Choroid plexus epithelial cell (primary cell): ENCODE measurements around the genes ADAMTS16 and SRD5A1.

DNA sequence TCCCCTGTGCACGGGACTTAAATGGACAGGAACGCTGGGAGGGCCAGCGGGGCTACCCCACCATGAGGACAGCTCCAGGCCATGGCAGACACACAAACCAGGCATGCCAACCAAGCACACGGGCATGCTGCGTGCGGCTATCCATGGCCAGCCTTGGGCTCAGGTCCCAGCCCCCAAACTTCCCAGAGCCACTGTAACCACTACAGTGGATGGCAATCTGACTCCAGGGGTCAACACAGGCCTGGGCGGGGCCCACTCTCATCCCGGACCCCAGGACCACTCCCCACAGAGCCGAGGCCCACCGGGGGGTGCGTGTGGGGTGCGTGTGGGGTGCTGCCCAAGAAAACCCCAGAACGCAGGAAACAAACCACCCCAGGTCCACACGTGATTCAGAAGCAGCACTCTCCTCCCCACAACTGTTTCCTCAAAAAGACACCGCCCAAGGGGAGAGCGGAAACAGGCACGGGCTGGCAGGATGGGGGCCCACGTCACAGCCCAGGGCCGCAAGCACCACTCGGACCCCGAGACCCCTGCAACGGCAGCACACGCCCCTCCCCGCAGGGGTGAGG is 7.4 kb downstream of the SLC12A7 start:
- RRBS: no CpG with 5 or more reads among the region's 24 CpGs

DNA sequence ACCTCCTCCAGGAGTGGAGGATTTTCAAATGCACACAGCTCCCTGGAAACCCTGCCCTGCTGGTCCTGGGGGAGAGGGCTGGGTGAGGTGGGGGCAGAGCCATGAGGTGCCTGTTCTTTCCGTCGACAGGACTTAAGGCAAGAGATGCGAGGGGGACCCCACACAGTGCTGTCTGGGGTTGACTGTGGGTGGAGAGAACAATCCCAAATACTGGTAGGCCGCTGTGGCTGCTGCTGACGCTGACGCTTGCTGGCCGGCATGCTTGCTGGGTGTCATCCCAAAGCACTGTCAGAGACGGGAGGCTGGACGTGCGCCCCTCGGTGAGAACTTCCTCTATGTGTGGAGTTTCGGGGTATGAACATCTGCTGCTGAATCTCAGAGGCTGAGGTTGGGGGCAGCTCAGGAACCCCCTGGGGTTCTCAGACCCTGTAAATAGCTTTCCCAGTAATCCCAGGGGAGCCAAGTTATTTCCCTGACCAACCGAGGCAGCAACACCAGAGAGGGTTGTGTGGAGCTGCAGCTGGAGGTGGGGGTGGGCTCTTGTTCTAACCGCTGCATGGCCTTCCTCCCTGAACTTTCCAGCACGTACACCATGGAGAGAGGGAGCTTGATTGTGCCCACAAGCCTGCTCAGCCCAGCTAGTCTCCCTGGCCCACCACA is 21.6 kb upstream of the SLC12A7 start:
- RRBS: no CpG with 5 or more reads among the region's 15 CpGs

GRCh38 chr5:1251770-1252573 is 26.8 kb downstream of the SLC6A18 start:
- RRBS: 36% methylated on average over 3 of the region's 20 CpGs

- RRBS: no CpG with 5 or more reads among the region's 13 CpGs
Measured at GRCh38 chr5:1255037-1255462, 29.9 kb downstream of the SLC6A18 start.

- RRBS: 1% methylated on average over 30 of the region's 83 CpGs
Measured at GRCh38 chr5:1385505-1386816, 41.1 kb upstream of the CLPTM1L start.

GRCh38 chr5:1489846-1490802 is 33.6 kb downstream of the LPCAT1 start:
- RRBS: no CpG with 5 or more reads among the region's 28 CpGs

DNA sequence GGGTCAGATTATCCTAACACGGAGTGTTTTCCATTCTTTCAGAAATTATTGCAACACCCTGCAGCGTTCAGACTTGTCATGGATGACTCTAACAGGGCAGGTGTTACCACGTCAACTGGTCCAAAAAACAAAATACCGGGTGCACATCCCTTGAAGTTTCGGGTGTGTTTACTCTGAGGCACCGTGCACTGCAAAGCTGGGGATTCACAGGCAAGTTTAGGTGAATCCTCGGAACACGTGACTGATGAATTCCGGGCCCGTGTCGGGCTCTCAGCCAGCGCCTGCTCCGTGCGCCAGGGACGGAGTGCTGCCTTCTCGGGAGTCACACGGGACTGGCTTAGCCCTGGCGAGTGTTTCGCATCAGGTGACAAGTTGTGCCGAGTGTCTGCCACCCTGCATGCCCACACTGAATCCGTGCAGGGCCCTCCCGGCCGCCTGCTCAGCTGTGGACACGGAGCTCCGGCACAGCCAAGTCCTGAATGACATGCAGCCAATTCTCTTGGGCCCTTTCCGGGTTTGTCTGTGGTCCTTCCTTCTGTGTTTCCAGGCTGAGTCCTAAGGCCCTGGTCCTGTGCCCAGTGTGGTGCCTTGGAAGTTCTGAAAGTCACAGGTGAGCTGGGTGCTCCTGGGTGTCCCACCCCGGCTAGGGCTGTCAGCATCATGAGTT is 66.1 kb upstream of the IRX4 start:
- RRBS: 53% methylated on average over 1 of the region's 27 CpGs

GRCh38 chr5:1973665-1974034 is 90.9 kb upstream of the IRX4 start:
- RRBS: no CpG with 5 or more reads among the region's 14 CpGs

DNA sequence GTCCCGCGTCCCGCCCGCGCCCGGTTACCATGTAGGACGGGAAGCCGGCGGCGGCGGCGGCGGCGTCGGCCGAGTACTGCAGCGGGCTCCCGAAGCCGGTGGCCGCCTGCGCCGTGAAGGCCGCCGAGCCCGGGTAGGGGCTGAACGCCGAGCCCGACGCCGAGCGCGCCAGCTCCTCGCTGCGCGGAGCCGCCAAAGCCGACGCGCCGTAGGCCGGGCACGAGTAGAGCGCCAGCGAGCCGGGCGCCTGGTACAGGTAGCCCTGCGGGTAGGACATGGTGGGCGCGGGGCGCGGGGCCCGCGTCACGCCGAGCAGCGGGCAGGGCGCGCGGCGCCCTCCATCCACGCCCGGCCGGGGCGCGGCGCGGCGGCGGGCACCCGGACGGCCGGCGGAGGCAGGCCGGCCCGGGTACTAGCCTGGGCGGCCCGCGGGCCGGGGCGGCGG is 318 bp downstream of the IRX2 start:
- RRBS: 3% methylated on average over 30 of the region's 81 CpGs

DNA sequence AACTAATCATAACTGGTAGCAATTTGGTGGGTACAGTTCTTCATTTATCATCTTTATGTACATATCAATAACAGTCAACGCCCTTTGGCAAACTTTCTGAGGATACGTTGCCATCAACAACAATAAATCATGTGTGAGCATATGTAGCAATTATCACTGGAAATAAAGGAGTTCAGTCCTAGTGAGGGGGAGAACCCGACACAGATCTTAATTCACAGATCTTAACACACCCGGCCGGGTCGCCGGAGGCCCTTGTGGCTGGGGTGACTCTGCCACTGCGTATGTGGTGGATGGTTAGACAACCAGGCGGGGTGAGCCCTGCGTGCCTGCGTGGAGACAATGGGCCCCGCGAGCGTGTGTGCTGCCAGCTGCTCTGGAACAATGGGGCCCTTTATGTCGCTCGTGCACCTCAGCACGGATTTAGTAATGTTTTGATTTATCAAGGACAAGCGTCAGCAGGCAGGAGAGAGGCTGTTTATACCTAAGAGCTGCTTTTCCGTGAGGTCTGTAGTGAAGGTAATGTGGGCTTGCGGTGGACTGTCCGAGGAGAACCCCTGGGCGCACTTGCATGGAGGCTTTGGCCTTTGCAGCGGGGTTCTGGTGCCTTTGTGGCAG is 284.7 kb upstream of the IRX1 start:
- RRBS: no CpG with 5 or more reads among the region's 23 CpGs

- RRBS: no CpG with 5 or more reads among the region's 3 CpGs
Measured at GRCh38 chr5:4042161-4042536, 446.5 kb downstream of the IRX1 start.

GRCh38 chr5:5139977-5141018 is at the start of gene ADAMTS16:
ADAMTS16 (plus strand) TSS chr5:5140330.
- RRBS: 1% methylated on average over 14 of the region's 106 CpGs

DNA sequence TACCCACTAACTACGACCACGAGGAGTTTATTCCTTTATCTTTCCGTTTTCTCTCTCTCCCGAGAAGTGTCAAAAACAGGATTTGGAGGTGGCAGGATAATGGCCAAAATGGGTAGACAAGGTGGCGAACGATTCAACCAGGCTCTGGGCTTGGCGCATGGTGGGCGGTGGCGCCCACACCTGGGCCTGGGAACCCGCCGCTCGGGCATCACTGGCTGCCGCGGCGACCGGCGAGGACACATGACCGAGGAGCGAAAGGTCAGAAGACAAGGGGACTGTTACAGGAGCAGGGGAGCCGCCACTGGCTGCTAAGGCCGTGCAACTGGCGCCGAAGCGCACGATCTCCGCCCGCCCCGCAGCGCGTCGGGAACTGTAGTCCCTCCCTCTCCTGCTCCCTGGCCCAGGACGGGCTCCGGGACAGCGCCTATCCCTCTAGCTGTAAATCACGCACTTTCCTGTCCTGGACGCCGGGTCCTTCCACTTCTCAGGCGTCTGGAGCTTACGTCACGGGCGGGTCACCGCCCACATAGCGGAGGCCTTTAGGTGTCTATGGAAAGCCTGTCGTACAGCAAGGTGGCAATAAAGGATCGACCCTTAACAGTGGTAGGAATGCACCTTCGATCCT is 477 bp upstream of the ICE1 start:
- RRBS: no CpG with 5 or more reads among the region's 46 CpGs

- RRBS: no CpG with 5 or more reads among the region's 20 CpGs
Measured at GRCh38 chr5:6449834-6450671, 1.4 kb downstream of the UBE2QL1 start.

GRCh38 chr5:6483841-6484254 is 35.2 kb downstream of the UBE2QL1 start:
- RRBS: no CpG with 5 or more reads among the region's 8 CpGs

DNA sequence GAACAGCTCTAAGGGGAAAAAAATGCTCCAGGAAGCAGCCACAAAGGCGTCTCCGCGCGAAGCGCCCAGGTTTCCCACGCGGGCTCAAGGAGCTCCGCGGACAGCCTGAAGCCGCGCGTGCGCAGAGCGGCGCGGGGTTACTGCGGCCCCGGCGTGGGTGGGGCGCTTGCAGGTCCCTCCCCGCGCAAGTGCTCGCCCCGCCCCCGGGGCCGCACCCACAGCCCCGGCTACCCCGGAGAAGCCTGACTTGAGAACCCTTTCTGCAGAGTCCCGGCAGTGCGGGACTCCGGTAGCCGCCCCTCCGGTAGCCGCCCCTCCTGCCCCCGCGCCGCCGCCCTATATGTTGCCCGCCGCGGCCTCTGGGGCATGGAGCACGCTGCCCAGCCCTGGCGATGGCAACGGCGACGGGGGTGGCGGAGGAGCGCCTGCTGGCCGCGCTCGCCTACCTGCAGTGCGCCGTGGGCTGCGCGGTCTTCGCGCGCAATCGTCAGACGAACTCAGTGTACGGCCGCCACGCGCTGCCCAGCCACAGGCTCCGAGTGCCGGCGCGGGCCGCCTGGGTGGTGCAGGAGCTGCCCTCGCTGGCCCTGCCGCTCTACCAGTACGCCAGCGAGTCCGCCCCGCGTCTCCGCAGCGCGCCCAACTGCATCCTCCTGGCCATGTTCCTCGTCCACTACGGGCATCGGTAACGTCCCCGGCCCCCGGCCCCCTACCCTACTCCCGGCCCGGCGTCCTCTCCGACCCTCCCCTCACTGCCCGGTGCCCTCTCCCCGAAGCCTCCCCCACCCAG is at the start of gene SRD5A1:
Gene SRD5A1 (plus strand): TSS at position 256 of the 790 bp plus-strand sequence.
- RRBS: 1% methylated on average over 11 of the region's 91 CpGs

- RRBS: no CpG with 5 or more reads among the region's 5 CpGs
Measured at GRCh38 chr5:6736947-6737418, 23.8 kb downstream of the TENT4A start.

DNA sequence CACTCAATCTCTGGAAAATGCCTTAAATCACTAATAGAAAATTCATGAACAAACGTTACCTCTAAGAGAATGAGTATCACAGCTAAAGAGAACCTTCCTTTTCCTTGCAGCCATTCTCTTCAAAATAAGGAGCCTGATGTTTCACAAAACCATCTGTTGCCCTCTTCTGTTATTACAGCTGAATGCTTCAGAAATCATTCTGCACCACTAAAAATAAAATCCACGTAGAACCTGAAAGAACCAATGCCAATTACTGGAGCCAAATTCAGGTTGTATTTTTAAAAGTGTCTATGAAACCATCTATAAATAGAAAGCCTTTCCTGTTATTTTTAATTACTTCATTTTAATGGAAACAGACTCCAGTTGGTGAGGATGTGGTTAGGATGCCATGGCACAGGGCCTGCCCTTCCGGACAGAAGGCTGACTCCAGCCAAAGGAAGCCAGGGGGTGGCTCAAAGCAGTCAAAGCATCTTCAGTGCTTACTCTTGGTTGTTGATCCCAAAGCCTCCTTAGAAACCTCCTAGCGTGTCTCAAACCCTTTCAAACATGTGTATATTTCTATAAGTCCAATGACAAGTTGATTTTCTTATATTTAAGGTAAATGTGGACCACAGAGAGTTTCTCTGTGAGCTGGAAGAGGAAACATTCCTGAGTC is 119.8 kb downstream of the TENT4A start:
- RRBS: no CpG with 5 or more reads among the region's 4 CpGs

DNA sequence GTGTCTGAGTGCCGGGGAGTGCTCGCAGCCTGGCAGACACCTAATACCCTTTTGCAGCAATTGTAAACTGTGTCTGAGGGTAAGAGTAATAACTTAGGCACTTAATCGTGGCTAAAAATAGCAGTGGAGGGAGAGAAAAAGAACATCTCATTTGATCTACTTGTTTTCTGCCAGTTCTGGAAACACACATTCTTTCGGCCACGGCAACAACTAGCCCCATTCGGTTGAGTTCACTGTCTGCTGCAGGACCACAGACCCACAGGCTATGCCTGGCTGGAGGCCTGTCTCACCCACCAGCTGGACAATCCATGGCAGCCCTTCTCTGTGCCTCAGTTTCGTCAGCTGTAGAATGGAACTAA is 16.5 kb downstream of the ADCY2 start:
- RRBS: no CpG with 5 or more reads among the region's 7 CpGs

- RRBS: no CpG with 5 or more reads among the region's 1 CpG
Measured at GRCh38 chr5:9515106-9515318, 30.9 kb downstream of the SEMA5A start.